MCF 10A (cell line): ENCODE measurements around a stretch of chr17.

GRCh38 chr17:45461693-45462376 is 28.7 kb downstream of the PLEKHM1 start:
- PRO-cap, result no peak
- RRBS, result no CpG with 5 or more reads among the region's 7 CpGs

GRCh38 chr17:45490089-45490622 is 365 bp downstream of the PLEKHM1 start:
- PRO-cap, result bidirectional peak, plus-strand start at chr17:45490335, minus-strand start at chr17:45490276
- RRBS, result no CpG with 5 or more reads among the region's 35 CpGs

- PRO-cap, result no peak
- RRBS, result no CpG with 5 or more reads among the region's 85 CpGs
Measured at GRCh38 chr17:45895071-45896143, 1.1 kb downstream of the MAPT start.

DNA sequence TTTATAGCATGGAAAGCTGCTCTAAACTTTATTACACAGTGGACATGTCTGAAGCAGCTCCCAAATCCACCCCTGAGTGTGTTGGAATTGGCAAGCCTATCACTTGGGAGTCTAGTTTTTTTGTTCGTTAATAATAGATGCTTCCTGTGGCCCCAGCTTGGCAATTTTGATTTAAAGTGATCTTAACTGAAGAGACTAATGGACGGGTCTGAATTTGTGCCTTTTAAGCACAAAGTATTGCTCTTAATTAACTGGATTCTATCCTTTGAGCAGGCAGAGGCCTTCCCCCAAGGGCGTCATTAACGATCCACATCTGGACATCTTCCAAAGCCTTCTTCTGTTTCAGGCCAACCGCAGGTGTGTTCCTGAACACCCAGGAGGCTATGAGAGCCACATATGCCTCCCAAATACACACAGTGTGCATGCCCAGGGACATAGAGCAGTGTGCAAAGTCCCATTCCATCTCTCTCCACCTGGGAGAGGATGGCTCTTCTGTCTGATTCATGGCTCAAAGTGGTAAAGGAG is 42.2 kb downstream of the MAPT start:
- PRO-cap, result no peak
- RRBS, result no CpG with 5 or more reads among the region's 5 CpGs

DNA sequence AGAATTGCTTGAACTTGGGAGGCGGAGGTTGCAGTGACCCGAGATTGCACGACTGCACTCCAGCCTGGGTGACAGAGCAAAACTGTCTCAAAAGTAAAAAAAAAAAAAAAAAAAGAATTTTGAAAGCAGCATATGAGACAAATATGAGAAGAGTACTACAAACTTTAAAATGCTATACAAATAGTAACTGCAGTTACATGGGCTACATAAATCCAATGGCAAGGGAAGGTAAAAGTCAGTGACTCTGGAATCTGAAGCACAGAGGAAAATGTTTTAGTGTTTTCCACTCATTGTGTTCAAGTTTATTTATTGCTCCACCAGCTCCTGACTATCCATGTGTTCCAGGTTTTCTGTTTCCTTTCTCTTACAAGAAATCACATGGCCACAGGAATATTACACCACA is 47.7 kb downstream of the STH start:
- PRO-cap, result no peak
- RRBS, result no CpG with 5 or more reads among the region's 3 CpGs

- PRO-cap, result no peak
- RRBS, result no CpG with 5 or more reads among the region's 2 CpGs
Measured at GRCh38 chr17:46139996-46140501, 53.2 kb downstream of the KANSL1 start.

DNA sequence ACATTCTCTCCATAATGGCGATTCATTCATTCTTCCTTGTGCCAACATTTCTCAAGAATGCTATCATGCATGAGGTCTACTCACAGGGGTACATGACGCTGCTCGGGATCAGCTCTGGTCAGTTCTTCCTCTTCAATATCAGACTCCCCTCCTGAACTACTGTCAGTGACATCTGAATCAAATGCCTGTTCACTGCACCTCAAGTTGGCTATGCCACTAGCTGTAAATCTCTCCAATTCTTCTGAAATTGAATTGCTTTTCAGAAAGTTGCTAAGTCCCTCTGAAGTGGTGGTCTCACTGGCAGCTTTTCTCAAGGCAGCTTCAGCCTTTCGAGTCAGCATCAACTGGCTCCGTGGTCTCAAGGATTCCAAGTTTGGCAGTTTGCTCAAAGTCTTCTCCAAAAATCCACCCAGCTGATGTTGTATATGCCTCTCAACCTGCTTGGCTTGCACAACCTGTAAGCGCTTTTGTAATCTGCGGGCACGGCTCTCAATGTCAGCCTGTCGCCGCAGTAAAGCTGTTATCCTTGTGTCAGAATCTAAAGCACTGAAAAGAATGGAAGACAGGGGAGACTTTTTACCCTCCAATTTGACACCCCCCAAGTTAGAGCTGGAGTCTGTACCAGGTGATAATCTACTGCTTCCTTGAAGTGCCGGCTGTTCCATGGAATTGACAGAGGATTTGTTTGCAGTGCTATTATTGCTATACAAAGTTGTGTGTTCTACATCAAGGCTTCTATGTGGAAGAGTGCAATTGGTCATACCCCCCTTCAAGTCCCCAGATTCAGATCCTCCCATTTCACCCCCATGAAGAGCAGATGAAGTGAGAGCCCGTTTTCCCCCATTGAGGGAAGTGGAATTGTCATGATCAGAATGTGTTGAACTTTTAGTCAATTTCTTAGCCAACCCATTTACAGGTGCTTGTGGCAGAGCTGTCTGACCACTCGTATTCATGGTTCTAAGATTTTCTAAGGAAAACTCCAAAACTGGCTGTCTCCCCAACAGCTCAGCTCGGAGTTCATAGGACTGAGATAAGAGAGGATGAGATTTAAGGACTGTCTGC is 22.1 kb downstream of the KANSL1 start:
- PRO-cap, result no peak
- RRBS, result no CpG with 5 or more reads among the region's 14 CpGs

DNA sequence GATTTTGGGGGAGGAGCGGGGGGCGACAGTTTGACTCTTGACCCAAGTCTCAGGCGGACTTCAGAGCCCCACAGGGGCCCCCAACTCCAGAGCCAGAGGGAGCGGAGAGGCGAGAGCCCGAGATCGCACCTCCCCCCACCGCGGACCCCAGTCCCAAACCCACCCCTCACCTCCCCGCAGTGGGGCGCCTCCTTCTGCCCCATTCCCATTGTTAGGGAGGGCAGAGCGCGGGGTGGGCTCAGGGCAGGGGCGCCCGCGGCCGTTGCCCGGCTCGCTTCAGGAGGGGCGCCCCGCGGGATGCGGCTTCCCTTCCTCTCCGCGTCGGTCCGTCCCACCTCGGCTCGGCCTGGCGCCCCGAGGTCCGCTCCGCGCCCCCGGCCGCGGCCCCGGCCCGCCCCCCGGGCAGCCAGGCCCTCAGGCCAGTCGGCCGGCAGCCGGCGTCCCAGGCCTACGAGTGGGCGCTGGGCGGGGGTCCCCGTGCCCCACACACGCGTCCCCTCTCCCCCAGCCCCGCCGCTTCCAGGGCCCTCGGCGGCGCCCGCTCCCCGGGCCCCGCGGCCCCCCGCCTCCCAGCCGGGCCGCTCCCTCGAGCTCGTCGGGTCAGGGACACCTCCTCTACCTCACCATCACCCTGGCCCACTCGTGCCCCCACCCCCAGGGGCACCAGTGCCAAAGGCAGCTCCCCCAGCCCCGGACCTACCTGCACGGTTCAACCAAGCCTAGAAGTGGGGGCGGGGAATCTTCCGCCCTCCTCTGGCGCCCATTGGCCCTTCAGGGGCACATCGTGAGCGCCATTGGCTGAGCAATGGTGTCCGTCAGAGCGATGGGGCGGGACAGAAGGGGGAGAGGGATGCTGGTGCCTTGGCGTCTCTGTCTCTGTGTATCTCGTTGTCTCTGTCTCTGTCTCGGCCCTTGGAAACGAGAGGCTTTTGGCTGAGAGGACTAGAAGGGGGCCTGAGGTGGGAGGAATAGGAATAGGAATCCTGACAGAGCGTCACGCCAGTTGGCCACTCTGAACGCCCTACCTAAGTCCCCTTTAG is 31.7 kb upstream of the KANSL1 start:
- PRO-cap, result bidirectional peak, plus-strand start at position 891 of the sequence, minus-strand start at position 594 of the sequence
- RRBS, result no CpG with 5 or more reads among the region's 83 CpGs

- PRO-cap, result no peak
- RRBS, result no CpG with 5 or more reads among the region's 16 CpGs
Measured at GRCh38 chr17:46862926-46863506, 11.6 kb downstream of the WNT9B start.

DNA sequence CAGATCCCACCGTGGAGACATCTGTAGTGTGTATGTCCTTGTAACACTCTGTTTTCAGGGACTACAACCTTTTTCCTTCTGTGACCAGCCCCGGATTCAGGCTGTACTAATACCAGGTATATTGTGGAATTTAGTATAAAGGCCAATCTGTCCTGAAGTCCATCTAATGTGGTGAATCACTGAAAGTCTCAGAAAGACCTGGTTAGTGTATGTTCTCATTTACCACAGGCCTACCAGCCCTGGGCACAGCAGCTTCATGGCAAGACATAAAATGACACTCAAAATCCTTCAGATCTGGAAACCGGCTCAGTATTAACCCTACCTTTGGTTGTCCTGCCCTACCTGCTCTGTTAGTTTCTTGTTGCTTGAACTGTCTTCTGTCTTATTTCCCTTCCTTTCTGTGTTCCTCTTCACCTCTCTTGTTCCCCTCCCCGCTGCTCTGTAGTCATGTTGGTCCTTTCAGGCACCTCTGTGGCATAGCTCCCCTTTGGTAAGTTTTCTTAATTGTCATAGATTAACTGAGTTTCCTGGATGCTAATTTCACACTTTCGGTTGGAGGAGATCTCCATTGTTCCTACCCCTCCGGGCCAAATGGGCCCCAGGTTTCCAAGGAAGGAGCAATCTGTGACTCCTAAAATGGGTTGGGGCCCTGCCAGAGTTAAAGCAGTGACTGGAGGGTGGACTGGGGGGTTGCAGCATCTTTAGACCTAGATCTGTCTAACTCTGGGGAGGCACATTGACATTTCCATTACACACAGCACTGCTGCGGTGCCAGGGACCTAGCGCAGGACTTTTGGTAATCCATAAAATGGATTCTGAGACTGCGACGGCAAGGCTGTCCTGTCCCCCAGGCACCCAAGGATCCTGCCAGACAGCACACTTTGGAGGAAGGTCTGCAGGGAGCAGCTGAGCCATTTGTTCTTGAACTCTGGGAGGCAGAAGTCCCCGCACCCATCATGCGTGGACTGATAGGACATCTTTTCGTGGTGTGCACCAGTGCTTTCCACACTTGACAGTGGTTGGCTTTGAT is 17.1 kb downstream of the GOSR2 start:
- PRO-cap, result no peak
- RRBS, result no CpG with 5 or more reads among the region's 13 CpGs

GRCh38 chr17:47067200-47067958 is 88.3 kb upstream of the RPRML start:
- PRO-cap, result bidirectional peak, plus-strand start at chr17:47067554, minus-strand start at chr17:47067521; bidirectional peak, plus-strand start at chr17:47067582, minus-strand start at chr17:47067560
- RRBS, result no CpG with 5 or more reads among the region's 15 CpGs

DNA sequence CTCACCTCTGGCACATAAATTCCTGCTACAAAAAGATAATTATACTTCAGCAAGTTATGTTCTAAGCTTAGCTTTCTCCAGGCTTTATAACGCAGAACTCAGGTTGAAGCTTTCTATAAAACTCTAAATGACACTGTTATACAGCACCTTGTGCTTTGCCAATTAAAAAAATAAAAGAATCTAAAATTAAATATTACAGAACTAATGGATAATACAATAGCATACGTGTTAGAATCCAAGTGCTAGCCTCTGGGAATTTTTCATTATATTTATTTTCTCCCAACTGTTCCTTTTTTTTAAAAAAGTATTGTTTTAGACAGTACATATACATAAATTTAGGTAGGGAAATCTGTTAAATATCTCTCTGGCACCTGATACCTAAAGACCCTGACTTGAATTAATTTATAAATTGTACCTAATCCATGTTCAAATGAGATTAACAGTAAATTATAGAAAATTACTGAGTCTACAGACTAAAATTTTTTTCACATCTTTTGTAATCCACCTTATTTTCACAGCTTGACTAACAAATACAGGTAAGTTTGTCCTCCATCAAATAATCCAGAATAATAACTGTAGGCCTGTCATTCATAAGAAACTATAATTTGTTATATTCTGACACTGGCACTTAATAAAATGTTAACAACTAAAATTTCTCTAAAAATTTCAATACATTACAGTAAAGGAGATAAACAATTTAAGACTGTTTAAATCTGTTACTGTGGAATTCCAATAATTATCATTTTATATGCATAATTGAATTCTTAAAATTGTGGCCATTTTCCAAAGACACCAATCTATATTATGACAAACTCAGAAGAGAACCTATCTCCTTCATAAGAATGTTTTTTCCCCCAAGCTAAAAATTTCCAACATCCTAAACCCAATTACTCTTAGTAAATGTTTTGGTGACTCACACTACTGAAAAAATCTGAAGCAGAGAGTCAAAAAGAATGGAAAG is 69.9 kb downstream of the CDC27 start:
- PRO-cap, result no peak
- RRBS, result no CpG with 5 or more reads among the region's 2 CpGs

- PRO-cap, result no peak
Measured at GRCh38 chr17:47138747-47139026, 50.4 kb downstream of the CDC27 start.

- PRO-cap, result no peak
- RRBS, result no CpG with 5 or more reads among the region's 1 CpG
Measured at GRCh38 chr17:47267197-47267943, 13.7 kb downstream of the ITGB3 start.

DNA sequence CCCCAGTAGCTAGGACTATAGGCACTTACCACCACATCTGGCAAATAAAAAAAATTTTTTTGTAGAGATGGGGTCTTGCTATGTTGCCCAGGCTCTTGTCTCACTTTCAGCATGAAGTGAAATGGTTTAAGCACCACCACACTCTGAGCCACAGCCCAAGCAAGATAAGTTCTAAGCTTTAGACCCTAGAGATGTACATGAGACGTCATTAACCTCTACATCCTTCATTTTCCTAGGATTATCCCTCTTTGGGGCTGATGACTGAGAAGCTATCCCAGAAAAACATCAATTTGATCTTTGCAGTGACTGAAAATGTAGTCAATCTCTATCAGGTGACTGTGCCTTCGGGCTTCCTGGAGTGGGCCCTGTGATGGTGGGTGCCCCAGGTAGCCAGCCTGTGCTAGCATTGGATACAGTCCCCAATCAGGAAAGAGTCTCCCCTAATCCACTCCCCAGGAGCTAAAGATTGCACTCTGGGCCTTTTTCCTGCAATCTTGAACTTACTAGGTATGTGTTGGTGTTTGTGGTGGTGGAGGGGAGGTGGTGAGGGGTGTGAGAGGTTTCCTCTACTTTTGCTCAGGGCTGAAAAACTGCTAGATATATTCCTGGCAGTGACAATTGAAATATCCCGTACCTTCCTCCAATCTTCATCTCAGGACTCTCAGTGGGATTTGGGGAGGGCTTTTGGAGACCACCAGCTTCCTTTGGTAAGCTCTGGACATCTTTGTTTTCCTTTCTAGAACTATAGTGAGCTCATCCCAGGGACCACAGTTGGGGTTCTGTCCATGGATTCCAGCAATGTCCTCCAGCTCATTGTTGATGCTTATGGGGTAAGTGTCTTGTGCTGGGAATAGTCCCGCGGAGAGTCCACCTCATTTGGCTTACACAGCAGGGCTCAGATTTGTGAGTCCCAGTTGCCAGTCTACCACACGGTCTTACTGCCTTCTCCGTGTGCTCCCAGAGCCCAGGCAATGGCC is 34.0 kb upstream of the EFCAB13 start:
- PRO-cap, result no peak
- RRBS, result no CpG with 5 or more reads among the region's 7 CpGs

- PRO-cap, result no peak
- RRBS, result no CpG with 5 or more reads among the region's 2 CpGs
Measured at GRCh38 chr17:47312206-47312763, 11.5 kb upstream of the EFCAB13 start.

- PRO-cap, result no peak
- RRBS, result no CpG with 5 or more reads among the region's 12 CpGs
Measured at GRCh38 chr17:47493188-47493538, 37.7 kb upstream of the NPEPPS start.

DNA sequence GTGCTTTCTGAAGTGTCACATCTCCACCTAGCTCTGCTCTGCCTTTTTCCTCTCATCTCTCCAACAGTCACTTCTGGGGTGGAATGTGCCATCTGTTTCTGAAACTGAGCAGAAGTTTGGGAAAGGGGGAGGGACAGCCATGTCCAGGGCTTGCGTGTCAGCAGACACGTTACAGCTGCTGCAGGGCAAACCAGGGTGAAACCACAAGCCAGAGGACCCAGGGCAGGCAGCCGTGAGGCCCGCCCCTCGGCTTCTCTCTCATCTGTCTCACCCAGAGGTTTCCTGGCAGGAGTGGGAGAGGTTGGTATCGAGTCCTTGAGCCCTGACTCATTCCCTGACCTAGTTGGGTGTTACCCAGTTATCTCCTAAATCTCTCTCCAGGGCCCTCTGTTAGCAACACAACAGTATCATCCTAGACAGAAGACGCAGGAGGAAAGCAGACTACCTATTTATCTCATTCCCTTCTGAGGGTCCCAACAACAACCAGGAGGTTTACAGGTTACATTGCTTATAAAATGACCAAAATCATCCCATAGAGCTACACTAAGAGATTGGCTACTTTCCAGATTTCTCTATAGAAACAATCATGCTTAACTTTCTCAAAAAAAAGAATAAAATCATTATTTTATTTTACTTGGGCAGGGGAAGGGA is 28.5 kb upstream of the NPEPPS start:
- PRO-cap, result bidirectional peak, plus-strand start at position 330 of the sequence, minus-strand start at position 82 of the sequence
- RRBS, result no CpG with 5 or more reads among the region's 7 CpGs

DNA sequence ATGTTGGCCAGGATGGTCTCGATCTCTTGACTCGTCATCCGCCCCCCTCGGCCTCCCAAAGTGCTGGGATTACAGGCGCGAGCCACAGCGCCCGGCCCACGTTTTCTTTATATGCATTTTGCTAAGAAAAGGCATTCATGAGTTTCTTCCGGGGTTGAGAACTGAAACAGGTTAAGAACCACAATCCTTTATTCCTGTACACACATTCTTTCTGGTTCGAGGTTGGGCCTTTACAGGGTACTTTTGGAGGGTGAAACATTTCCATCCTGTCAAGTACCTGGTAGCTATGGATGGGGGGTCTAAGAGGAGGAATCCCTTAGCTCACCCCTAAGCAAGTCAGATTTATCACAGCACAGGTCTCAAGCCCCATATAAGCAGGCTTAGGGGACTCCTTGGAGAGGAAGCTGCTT is 1.1 kb upstream of the KPNB1 start:
- PRO-cap, result no peak
- RRBS, result 90% methylated on average over 2 of the region's 11 CpGs

GRCh38 chr17:47656715-47657654 is 7.3 kb downstream of the KPNB1 start:
- PRO-cap, result no peak
- RRBS, result no CpG with 5 or more reads among the region's 10 CpGs